Esophagus squamous epithelium (tissue), 4 donors: ENCODE measurements around a stretch of chr1.

- PRO-cap: no peak
- RAMPAGE, long total RNA, 4 experiments: no peak in any of the 4 experiments
Observed at GRCh38 chr1:198763209-198763855, 124.5 kb downstream of the PTPRC start.

GRCh38 chr1:198935139-198935903 lies 296.5 kb downstream of the PTPRC start:
- PRO-cap: bidirectional peak, plus-strand start at chr1:198935809, minus-strand start at chr1:198935686
- RAMPAGE, long total RNA, 4 experiments: no peak in any of the 4 experiments

GRCh38 chr1:199274792-199275282 lies 636.0 kb downstream of the PTPRC start:
- PRO-cap: unidirectional peak, plus-strand start at chr1:199274982
- RAMPAGE, long total RNA, 4 experiments: no peak in any of the 4 experiments

DNA sequence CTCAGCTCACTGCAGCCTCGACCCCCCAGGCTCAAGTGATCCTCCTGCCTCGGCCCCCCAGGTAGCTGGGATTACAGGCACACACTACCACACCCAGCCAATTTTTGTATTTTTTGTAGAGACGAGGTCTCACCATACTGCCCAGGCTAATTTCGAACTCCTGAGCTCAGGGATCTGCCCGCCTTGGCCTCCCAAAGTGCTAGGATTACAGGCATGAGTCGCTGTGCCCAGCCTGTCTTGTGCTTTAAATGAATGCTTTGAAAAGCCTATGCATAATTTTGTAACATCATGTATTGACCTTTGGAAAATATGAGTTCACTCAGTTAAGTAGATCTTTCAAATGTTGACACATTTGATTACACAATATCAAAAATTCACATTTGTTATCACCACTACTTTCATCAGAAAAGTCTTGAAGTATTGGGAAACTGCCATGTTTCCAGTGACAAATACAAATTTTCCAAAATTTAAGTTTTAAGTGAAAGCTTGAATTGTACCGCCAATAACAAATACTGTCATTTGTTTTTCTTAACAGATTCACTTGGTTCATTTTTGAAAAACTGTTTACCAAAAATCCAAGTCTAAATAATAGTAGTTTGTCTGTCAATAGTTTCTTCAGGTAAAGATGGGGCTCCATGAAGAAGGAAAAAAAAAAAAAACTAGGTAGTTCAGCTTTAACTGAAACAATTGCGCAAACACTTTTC lies 233.4 kb upstream of the NR5A2 start:
- PRO-cap: no peak
- RAMPAGE, long total RNA, 4 experiments: no peak in any of the 4 experiments

DNA sequence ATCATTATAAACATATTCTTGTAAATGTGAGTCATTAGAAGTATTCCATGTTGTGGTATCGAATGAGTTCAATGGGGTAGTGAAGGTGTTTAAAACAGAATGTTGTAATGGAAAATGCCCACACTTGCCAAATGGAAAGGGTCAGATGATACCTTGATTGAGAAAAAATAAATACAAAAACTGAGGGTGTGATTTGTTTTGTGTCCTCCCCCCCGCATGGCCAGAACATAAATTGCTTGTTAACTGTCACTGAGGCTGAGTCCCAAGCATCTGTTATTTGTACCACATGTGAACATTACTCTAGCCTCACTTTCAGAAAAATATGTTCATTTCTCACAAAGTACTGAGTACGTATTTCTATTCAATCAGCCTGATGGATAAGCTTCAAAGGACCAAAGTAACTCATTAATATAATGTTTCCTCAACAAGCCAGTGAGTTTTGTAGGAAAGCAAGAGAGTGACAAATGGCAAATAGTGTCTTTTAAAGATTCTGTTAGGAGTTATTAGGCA lies 5.0 kb upstream of the NR5A2 start:
- PRO-cap: no peak
- RAMPAGE, long total RNA, 4 experiments: no peak in any of the 4 experiments

GRCh38 chr1:200028509-200029779 lies 1.4 kb downstream of the NR5A2 start:
- PRO-cap: bidirectional peak, plus-strand start at chr1:200029231, minus-strand start at chr1:200029184; unidirectional peak, minus-strand start at chr1:200029484
- RAMPAGE, long total RNA, 4 experiments: no peak in any of the 4 experiments

GRCh38 chr1:200029780-200030070 lies 2.2 kb downstream of the NR5A2 start:
- PRO-cap: no peak
- RAMPAGE, long total RNA, 4 experiments: no peak in any of the 4 experiments

- PRO-cap: no peak
- RAMPAGE, long total RNA, 4 experiments: no peak in any of the 4 experiments
Observed at GRCh38 chr1:200036264-200037216, 9.0 kb downstream of the NR5A2 start.

DNA sequence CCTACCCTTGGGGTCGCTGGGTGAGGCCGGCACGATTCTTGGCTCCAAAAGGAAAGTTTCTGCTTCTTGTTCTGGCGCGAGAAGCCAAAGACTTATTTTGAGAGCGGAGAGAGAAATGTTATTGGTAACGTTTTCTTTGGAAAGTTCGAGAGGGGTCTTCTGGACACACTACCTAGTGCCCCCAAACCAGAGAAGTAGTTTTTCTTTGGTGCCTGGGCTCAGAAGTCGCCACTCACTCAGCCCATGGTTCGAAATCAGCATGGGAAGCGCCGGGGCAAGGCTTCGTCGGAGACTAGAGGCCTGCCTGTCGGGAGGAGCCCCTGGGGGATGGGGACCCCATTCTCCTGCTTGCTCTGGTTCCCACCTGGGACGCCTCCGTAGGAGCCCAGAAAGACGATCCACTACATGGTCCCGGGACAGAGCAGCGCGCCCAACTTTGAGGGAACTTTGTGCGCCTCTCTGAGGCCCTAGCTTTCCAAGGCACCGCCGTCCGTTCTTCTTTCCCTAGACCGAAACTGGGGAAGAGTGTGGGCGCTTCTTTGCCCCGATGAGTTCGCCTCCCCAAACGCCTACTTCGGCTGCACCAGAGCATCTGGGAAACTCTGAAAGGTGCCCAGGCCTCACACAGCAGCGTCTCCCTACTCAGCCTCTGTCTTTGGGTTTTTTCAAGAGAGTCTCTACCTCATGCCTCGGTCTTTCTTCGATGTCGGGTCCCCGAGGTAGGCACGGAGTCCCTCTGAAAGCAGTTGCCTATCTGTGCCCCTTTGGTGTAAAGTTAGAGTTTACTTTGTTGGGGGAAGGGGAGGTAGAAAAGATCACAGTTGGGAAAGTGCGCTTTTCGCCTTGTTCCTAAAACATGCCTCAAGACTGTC lies 13.9 kb downstream of the NR5A2 start:
- PRO-cap: no peak
- RAMPAGE, long total RNA, 4 experiments: no peak in any of the 4 experiments

GRCh38 chr1:200150588-200151362 lies 123.3 kb downstream of the NR5A2 start:
- PRO-cap: no peak
- RAMPAGE, long total RNA, 4 experiments: no peak in any of the 4 experiments

DNA sequence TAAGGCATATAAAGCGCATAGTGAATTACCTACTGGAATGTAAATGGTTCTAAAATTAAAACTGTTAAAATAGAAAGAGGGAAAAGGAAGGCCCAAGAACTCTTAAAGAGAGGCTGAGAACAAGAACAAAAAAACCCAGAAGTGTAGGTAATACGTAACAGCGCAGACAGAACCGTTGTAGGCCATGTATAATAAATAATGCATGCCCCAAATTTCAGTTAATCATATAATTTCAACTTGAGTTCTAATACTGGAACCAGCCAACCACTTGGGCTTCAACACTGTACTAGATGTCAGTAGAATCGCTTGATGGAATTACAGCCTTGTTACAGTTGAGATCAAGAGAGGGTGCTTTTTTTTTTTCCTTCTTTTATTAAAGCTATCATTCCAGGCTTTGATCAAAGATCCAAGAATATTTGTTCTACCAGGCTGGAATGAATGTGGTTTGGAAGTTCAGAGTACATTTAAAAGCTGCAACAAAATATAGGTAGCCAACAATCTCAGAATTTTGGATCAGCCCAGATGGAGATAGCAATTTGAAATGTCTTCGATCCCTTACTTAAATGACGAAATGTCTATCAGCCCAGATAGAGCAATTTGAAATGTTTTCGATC lies 3.8 kb downstream of the ZNF281 start:
- PRO-cap: no peak
- RAMPAGE, long total RNA, 4 experiments: no peak in any of the 4 experiments

GRCh38 chr1:200437813-200438293 lies 28.0 kb upstream of the ZNF281 start:
- PRO-cap: no peak
- RAMPAGE, long total RNA, 4 experiments: no peak in any of the 4 experiments

DNA sequence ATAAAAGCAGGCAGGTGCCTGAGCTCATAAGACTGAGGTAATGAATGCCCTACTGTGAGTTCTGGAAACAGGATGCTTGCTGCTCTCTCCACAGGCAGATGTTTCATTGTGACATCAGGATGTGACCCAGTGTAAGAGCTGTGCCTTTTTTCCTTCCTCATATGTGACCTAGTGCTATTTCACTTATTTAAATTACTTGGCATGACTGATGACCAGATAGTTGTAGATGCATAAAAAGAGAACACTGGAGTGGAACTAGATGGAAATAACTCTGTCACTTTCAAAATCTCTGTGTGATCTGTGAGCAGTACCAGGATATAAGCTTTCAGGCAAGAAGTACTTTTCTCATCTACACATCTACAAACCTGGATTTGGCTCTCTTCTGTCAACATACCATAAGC lies 31.8 kb downstream of the KIF14 start:
- PRO-cap: no peak
- RAMPAGE, long total RNA, 4 experiments: no peak in any of the 4 experiments

- PRO-cap: bidirectional peak, plus-strand start at chr1:200640210, minus-strand start at chr1:200640128
- RAMPAGE, long total RNA, 4 experiments: no peak in any of the 4 experiments
Observed at GRCh38 chr1:200639904-200640383, 19.4 kb upstream of the KIF14 start.

- PRO-cap: no peak
- RAMPAGE, long total RNA, 4 experiments: no peak in any of the 4 experiments
Observed at GRCh38 chr1:200640892-200641298, 20.3 kb upstream of the KIF14 start.

- PRO-cap: no peak
- RAMPAGE, long total RNA, 4 experiments: no peak in any of the 4 experiments
Observed at GRCh38 chr1:200729903-200730173, 8.9 kb upstream of the CAMSAP2 start.

DNA sequence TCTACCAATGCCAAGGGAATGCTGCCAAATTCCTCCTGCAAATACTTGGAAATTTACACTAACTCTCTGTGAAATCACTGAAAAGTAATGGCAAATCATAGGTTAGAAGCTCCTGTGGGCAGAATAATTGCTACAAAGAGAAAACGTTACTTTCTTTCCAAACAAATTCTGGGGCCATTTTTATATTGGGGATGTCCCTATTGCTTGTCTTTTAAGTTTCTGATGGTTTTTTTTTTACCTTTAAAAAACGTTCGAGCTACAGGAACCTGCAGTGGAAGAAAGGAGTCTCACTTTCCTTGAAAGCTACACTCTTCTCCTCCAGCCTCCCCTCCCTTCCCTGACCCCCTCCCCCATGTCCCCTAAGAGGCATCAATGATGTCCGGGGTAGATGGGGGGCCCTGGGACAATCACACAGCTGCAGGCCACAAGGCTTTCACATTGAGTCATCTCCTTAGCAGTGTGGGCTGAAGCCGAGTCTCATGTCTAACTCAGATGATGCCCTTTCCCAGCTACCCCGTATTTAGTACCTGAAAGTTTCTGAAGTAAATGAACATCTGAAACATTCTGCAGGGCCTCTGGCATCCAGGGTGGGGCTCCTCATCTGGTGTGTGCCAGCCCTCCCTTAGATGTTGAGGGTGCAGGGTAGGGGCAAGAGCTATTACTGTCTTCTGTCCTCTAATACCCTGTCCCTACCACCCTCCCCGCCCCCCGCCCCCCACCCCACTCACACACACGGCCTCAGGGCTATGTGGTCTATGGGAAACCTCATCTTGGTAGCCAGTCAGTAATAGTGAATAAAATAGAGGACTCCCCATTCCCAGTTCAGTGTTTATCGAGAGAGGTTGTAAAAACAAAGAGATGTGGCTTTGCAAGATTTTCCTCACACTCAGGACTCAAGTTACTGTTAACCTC lies 6.2 kb upstream of the GPR25 start:
- PRO-cap: no peak
- RAMPAGE, long total RNA, 4 experiments: no peak in any of the 4 experiments

GRCh38 chr1:200895777-200896497 lies 1.2 kb downstream of the INAVA start:
- PRO-cap: no peak
- RAMPAGE, long total RNA, 4 experiments: no peak in any of the 4 experiments

DNA sequence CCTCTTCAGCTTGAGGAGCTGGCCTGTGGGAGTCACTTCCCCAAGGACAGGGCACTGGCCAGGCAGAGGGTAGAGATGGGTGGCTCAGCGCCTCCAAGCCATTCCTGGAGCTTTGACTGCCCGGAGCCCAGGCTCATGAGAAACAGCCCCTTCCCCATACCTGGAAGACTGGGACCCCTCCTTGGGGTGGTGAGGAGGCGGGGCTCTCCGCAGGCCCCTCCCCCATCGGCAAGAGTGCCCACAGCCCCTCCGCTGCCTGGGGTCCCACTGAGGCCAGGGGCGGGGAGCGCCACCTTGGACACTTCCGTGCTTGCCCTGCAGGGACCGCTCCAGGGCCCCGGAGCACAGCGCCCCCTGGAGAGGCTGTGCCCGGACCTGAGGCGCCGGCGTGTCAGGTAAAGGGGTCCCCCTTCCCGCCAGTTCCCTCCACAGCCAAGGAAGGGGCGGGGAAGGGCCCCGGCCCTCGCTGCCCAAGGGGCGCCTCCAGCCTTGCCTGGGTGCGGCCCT lies 21.4 kb downstream of the INAVA start:
- PRO-cap: no peak
- RAMPAGE, long total RNA, 4 experiments: no peak in any of the 4 experiments

DNA sequence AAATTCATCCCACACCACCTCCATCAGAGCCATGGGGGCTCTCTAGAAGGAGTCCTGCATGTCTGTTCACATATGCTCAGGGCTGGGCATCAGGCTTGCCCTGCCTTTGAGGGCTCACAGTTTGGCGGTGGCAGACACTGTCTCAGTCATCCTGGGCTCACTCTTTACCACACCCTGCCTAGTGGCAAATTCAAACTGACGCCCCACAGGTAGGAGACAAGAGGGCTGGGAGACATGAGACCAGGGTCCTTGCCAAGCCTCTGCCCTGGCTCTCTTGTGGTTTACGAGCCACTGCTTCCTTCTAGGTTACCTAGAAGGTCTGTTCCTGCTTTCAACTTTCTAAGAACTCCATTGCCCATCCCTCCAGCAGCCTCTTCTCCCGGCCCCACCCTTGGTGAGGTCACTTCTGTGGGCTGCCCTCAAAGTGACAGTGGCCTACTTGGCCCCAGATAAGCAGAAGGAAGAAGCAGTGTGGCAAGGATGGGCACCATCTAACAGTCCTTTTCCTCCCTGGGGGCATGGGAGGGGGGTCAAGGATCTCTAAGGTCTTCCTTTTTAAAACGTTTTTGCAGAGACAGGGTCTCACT lies 10.4 kb downstream of the KIF21B start:
- PRO-cap: no peak
- RAMPAGE, long total RNA, 4 experiments: no peak in any of the 4 experiments